H7 (cell line): ENCODE data around the gene PRPF18.

GRCh38 chr10:12350132-12351318 is 1.2 kb downstream of the CAMK1D start:
- RAMPAGE, long total RNA = no peak

DNA sequence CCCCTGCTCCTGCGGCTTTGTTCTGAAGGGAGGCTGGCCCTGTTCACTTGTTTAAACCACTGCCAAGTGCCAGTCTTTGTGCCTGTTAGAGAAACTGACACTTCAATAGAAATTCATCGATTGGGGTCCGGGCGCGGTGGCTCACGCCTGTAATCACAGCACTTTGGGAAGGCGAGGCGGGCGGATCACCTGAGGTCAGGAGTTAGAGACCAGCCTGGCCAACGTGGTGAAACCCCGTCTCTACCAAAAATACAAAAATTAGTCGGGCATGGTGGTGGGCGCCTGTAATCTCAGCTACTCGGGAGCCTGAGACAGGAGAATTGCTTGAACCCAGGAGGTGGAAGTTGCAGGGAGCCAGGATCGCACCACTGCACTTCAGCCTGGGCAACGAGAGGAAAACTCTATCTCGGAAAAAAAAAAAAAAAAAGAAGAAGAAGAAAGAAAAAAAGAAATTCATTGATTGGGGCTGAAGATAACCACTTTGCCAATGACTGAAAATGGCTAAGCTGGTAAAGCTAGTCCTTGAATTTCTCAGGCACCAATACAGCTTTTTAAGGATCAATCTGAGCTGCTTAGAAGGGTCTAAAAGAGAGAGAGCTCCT is 210.9 kb downstream of the CAMK1D start:
- RAMPAGE, long total RNA = no peak

DNA sequence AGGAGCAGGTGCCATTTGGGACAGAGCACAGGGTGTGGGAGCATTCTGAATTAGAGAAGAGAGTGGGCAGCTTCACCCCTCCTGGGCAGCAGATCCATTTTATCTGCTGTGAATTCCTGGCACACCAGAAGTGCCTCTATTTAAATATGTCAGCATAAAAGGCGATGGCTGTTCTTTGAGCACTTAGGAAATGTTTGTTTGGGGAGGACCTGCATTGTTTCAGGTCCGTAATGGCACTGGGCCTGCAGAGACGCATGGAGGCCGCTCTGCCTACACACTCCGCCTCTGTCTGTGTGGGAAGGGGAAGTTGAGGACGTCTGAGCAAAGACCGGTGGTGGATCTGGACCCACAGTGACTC is 253.1 kb downstream of the CAMK1D start:
- RAMPAGE, long total RNA = no peak

- RAMPAGE, long total RNA = no peak
Observed at GRCh38 chr10:13298821-13299983, 662 bp downstream of the PHYH start.

DNA sequence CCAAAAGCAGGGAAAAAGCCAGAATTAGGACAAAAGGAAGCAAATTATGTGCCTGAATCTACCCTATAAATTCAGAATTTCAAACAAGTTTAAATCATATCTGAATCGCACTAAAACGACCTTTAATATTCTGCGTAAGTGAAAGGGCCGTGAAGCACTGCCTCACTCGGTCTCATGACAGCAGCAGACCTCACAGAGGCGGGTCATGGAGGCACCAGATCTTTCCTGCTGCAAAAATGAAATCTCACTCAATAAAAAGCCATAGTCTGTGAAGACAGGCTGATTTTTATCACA is 8.2 kb downstream of the SEPHS1 start:
- RAMPAGE, long total RNA = no peak

DNA sequence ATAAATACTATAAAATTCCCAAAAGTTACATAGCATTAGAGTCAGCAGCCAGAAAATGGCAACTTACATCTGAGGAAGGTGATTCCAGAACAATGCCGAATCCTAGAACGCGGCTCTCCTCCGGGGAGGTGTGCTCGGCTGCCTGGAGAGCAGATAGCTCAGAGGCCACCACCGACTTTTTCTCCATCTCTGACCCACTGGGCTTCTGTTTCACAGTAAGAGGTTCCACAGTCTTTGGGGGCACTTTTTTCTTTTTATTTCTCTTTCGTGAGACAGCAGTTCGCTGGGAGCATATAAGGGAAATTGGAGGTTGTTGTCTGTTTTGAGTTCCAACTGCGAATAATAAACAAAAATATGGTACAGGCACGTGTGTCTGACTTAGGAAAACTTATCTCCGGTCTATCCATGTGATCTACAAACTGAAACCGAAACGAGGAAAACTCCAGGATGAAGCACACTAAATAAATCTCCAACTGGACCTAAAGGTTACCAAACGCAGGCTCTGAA is 36.2 kb downstream of the BEND7 start:
- RAMPAGE, long total RNA = no peak

- RAMPAGE, long total RNA = no peak
Observed at GRCh38 chr10:13496368-13497264, 32.2 kb downstream of the BEND7 start.

DNA sequence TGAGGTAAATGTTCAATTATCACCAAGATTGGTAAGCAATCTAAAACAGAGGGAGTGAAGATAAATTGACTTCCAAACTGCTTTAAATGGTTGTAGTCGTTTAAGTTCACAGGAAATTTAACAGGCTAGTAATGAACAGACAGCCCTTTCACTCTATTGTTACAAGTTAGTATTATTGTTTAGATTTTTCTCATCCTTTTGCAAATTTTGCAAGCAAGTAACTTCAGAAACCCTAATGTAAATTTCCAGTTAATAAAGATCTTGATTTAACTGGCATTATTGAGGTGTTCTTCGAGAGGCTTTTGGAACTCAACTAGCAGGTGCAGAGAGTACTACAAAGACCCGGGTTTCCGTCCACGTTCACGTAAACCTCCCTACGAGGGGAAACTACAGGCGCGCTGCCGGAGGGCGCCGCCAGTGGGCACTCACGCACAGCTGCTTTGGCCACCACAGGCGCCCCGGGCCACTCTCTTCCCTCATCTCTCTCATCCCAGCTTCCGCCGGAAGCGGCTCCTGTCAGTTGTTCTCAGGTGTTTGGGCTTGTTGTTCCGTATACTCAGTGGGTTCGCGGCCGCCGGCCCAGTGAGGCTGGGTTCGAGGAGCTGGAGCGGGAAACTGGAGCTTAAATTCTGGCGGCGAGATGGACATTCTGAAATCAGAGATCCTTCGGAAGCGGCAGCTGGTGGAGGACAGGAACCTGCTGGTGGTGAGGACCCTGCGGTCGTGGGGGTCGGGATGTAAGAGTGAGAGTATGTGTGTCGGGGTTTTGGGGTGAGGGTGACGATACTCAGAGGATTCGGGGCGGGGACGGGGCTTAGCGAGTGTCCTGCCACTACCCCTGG is at the start of gene PRPF18:
TSS of gene PRPF18 (plus strand) at position 519 of the 842 bp plus-strand sequence.
- RAMPAGE, long total RNA = start-site peak on the plus strand centred at position 525 of the sequence, 25 bp wide, 159 reads

GRCh38 chr10:13686227-13686729 is 99.5 kb downstream of the PRPF18 start:
- RAMPAGE, long total RNA = no peak

DNA sequence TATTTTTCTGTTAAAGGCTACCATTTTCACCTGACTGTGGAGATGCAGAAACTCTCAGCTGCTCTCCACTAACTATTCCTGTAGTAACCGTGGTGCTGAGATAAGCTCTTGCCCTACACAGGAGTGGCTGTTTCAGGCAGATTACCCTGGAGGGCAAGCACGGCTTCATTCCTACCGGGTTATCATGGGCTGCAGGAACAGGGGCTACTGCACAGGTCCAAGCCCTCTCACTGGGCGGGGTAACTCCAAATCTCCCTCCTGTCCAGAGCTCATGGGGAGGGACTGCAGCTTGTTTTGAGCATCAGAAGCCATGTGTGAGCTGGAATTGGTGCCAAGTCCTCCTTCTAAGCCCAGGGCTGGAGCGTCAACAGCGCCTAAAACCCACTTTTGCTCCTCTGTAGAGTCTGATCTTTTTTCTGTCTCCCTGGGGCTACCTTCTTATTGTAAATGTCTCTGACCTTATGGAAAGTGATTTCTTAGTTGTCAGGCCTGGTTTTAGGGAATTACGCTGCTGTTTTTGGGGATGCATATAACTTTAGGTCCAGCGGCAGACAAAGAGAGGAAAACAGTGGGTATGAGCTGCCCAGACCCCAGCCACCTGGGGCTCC is 119.1 kb downstream of the PRPF18 start:
- RAMPAGE, long total RNA = no peak

DNA sequence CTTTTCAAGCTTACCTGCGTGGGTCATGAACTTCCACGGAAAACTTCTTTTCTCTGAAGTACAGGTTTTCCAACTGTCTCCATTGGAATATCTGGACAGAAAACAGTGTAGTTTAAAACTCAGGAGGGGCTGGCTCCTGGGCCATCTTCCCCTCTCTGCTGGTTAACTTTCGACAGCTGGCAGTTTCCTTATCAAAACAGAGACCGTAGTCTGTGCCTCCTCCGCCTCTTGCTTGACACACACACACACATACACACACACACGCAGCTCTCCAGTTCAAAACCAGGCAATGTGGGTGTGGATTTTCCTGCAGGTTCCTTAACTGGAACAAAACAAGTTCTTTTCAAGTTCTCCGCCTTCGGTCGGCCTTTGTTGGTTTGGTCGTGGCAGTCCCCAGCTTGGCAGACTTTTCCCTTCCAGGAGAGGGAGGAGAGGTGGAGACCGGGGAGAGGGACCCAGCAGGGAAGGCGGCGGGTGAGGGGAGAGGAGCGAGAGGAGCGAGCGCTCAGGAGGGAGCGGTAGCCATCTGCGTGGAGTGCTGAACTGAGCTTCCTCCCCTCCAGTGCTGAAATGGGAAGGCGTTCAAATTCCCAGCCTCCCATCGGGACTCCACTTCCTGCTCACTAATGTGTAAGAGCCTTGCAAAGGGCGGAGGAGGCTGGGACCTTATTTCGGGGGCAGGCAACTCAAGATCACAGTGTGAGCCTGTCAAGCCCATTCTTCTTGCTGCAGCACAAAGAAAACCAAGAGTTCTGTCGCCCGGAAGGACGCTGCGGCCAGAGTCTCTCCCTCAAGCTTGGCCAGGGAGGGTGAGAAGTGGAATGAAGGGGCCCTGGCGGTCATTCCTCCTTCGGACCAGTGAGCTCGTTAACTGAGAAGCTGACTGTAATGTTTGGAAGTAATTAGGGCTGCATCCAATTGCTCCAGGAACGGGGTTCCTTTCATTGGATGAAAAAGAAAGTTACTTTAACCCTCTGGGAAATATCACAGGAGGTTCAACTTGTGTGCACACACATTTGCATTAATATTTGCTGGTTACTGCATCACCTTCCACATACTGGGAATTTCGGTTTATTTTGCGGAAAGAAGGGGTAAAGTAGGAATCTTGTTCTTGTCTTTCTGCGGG is 120.6 kb downstream of the PRPF18 start:
- RAMPAGE, long total RNA = no peak

DNA sequence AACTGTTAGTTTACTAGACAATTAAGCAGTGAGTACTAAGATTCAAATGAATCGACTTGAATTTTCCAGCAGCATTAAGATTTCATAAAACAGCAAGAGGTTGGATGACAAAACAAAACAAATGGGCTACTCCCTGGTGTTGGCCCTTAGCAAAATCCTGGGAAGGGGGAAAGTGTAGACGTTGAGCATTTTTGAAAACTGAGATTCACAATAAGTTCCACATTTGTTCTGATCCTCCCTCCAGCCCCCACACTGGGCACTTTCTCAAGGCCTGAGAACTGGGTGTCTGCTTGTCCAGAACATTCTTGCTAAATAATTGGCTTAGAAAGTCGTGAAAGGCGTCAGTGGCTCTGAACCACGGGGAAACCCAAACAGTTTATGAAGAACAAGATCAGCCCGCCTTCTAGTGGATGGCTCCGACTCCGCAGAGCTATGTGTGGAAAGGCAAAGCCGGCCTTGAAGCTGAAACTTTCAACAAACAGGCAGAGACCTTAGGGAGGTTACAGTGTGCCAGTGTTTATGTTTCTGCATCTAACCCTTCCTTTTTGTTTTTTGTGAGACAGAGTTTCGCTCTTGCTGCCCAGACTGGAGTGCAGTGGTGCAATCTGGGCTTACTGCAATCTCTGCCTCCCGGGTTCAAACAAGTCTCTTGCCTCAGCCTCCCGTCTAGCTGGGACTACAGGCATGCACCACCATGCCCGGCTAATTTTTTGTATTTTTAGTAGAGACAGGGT is 370.1 kb downstream of the PRPF18 start:
- RAMPAGE, long total RNA = no peak

DNA sequence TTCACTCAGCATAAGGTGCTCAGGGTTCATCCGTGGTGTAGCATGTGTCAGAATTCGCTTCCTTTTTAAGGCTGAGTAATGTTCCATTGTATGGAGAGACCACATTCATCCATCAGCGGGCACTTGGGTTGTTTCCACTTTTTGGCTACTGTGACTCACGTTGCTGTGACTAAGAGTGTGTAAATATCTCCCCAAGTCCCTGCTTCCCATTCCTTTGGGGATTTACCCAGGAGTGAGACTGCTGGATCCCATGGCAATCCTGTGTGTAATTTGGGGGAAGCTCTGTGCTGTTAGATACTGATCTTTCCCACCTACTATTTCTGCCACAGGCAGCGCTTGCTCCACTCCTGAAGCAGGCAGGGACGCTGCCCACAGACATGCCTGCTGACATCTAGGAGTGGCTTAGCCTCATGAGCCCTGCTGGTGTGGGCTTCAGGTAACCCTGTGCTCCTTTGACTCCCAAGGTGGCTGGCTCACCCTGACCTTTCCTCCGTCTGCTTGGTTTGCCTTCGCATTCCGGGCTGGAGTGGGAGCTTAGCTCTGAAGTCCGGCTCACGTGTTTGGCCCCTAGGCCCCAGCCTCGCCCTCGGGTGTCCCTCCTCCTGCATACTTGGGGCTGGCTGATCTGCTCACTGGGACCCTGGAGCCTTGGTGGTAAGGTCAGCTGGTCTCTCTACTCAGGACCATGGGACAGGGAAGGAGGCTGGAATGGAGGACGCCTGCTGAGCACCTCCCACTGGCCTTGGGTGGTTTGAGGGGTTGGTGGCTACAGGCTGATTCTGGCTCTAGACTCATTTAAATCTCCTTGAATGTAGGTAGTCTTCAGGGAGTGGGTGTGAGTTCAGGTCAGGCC is 345.8 kb downstream of the FRMD4A start:
- RAMPAGE, long total RNA = no peak

GRCh38 chr10:14181319-14181584 is 149.5 kb downstream of the FRMD4A start:
- RAMPAGE, long total RNA = no peak

GRCh38 chr10:14185415-14186032 is 145.2 kb downstream of the FRMD4A start:
- RAMPAGE, long total RNA = no peak

DNA sequence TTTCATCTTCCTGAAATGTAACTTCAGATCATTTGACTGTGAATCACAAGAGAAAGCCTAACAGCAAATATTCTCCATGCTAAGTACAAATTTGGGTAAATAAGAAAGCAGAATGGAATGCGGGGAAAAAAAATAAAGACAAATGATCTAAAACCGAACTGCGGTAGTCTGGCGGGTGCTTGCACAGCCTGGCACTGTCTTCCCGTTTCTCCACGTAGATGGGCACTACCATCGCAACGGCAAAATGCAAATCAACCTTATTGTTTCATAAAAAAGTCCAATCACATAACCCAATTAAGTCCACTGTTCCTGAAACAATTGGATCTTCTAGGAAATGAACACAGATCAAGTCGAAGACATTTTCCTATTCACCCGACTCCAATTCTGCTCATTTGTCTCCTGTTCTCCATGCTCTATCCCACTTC is 74.6 kb upstream of the FRMD4A start:
- RAMPAGE, long total RNA = no peak

DNA sequence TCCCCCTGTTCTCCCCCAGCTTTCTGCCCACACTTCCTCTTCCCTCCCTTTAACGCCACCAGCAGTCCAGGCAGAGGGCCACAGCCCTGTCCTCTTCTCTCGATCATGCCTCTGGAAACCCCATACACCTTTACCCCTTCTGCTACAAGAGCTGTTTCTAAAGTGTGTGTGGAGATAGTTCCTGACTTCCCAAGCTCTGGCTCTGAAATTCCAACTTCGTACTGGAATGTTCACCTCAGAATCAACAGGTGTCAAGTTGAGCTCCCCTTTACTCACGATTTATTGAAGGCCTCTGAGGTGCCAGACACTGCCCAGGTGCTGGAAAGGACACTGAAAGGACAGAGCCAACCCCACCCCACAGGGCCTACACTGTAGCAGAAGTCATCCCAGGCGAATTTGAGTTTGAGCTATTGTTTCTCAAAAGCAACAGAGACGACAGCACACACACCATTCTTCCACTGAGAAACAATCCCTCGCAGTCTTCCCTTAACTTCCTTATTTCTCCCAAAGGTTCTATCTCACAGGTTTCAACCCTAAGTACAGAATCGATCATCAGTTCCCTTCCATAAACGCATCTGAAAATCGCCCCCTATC is 209.9 kb upstream of the FRMD4A start:
- RAMPAGE, long total RNA = no peak

- RAMPAGE, long total RNA = no peak
Observed at GRCh38 chr10:14555551-14556637, 218.8 kb downstream of the FAM107B start.

DNA sequence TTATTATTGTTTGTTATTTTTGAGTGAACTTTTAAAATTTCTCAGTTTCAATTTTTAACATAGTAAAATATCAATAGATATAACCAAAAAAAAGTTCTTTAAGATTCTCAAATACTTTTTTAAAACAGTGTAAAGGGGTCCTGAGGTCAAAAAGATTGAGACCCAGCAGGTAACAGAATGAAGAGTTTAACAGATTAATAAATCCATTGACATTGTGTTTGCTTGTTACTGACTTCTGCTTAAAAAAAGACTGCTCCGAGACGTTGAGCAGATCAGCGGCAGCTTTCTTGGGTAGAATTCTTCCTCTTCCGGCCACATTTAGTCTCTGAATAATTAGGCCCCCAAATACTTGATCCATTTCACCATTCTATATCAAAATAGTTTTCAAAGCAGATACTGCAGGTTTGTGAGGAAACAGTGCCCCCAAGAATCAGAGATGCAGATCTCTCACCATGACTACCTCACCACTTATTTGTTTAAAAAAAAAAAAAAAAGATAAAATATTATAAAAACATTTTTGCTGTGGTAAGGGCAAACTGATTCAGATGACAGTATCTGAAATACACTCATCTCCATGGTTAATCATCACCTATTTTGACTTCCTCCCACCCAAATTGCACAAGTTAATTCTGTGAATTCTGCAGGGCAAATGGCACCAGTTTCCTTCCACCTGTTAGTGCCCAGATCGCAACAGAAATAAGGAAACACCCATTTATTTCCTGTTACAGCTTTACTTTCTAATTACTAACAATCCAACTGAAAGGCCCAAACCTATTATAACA is 210.5 kb downstream of the FAM107B start:
- RAMPAGE, long total RNA = no peak

- RAMPAGE, long total RNA = no peak
Observed at GRCh38 chr10:14600745-14601021, 174.0 kb downstream of the FAM107B start.